ENCODE measurements around a stretch of chr11.

DNA sequence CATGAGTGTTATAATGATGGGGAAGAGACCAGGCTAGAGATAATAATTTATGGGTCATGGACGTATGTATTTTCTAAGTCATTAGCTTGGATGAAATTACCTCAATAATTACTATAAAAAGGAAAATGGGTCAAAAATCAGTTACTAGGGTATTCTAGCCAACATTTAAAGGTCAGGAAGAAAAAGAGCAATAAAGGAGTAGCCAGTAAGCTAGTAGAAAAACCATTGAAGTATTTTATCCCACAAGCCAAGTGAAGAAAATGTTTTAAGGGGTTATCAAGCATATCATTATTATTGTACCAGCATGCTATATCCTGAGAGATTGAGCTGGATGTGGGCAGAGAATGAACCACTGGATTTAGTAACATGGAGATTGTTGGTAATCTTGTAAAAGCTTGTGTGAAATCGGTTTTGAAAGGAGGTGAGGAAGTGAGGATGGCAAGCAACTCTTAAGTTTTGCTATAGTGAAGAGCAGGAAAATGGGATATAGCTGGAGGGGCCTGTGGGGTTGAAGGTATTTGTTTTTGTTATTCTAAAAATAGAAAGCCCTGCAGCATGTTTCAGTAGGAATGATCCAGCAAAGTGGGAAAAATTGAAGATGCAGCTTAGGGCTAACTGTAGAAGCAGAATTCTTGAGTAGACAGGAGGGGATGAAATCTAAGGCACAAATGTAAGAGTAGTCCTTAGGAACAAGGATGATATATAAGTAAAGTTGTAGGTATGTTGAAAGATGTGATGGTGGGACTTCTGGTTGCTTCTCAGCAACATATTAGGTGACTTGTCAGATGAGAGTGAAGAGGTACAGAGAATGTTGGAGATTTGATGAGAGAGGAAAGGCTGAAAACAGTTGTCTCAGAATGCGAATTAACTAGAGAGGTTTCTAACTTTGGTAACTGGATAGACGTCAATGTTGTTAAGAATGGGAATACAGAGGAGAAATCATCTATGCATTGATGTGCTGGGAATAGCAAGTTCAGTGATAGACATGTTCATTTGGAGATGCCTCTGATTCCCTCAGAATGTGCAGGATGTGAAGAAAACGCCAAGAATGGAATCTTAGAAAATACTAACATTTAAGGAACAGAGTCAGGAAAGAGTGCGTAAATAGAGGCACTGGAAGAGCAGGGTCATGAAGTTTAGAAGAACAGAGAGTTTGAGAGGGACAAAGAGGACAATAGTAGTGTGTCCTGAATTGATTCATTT lies 64.1 kb downstream of the TTC17 start:
- PRO-cap: no peak

GRCh38 chr11:43425592-43425916 lies 66.8 kb downstream of the TTC17 start:
- PRO-cap: unidirectional peak, minus-strand start at chr11:43425691

DNA sequence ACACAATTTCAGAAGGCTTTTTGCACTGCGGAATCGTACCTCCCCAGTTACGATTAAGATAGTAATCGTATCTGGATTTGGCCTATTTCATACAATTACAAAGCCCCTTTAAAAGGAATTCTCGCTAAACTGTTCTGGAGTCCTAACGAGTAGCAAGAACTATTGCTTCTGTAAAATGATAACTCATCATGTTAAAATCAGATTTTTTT lies 835 bp downstream of the HSD17B12 start:
- PRO-cap: no peak

DNA sequence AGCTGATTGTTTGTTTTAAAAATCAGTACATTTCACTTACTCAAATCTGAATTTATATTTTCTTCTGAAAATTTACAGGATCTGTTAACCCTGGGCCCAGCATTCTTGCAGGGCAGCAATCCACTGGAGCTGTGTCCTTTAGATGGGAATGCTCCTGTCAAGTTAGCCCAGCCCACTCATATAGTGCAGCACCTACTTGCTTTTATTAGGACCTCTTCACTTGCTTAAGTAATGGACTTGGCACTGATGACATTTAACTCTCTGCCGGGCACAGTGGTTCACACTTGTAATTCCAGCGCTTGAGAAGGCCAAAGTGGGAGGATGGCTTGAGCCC lies 89.6 kb downstream of the HSD17B12 start:
- PRO-cap: no peak

- PRO-cap: no peak
These were observed 90.3 kb upstream of the CD82 start for GRCh38 chr11:44475030-44475718.

- PRO-cap: no peak
These were observed 45.4 kb upstream of the CD82 start for GRCh38 chr11:44519972-44520604.

DNA sequence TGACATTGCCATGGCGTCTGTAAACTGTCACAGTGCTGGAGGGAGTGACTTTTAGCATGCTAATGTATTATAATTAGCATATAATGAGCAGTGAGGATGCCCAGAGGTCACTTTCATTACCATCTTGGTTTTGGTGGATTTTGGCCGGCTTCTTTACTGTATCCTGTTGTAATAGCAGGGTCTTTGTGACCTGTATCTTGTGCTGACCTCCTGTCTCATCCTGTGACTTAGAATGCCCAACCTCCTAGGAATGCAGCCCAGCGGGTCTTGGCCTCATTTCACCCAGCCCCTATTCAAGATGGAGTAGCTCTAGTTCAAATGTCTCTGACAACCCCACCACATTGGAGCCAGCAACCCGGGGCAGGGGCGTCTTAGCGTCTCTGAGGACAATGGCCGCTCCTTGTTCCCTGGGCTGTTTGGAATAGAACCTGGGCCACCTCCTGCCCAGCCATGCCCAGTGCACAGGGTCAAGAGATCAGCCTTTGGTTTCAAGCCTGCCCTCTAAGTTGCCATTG lies 34.8 kb upstream of the CD82 start:
- PRO-cap: no peak

DNA sequence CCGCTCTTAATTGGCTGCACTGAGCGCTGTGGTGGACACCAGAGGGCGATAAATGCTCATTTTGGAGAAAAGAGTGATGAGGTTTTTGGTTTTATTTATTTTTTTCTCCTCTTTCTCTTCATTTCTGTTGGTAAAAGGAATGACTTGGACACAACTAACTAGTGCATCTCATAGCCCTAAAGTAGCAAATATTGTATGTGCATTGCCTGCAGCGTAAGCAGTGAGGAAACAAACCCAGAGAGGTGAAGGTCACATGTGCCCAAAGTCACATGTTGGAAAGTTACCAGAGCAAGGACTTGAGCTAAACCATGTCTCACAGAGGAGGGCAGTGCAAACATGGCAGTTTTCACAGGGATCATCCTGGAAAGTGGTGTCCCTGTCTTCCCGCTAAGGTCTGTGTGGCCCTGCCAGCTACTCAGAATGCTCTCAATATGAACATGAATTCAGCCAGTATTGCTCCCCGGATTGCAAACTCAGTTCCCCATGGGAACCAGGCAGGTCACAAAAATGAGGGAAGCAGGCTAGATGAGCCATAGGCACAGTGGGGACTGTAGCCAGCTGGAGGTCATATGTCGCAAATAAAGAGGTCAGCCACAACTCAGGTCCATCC lies 8.6 kb upstream of the CD82 start:
- PRO-cap: no peak

GRCh38 chr11:44659625-44660278 lies 67.0 kb upstream of the TSPAN18 start:
- PRO-cap: no peak

DNA sequence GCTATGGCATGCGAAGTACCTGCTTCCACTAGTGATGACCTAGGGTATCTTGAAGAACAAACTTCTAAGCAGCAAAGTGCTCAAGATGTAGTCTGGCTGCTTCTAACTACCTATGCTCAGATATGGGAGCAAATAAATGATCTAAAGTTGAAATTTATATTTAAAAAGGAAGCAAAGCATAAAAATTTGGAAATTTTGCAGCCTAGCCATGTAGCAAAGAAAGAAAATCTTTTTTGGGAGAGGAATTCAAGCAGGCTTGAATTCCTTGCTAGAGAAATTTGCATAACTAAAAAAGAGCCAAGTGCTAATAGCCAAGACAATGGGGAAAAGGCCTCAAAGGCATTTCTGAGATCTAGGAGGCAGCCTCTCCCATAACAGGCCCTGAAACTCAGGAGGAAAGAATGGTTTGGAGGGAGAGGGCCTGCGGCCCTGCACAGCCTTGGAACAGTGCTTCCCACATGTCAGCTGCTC lies 55.7 kb upstream of the TSPAN18 start:
- PRO-cap: no peak

DNA sequence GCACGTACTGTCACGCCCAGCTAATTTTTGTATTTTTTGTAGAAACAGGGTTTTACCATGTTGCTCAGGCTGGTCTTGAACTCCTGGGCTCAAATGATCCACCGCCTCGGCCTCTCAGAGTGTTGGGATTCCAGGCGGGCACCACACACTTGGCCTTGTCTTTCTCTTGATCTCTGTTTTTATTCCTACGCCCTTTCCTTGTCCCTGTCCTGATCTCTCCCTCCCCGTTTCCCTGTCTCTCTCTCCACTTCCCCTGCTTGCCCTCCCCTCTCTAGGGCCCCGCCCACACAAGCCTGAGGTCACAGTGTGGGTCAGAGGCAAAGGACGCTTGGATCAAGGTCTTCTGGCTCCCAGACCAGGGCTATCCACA lies 38.5 kb downstream of the TP53I11 start:
- PRO-cap: no peak

GRCh38 chr11:45021594-45022449 lies 71.1 kb upstream of the TP53I11 start:
- PRO-cap: no peak

GRCh38 chr11:45048637-45049182 lies 97.7 kb upstream of the PRDM11 start:
- PRO-cap: no peak

DNA sequence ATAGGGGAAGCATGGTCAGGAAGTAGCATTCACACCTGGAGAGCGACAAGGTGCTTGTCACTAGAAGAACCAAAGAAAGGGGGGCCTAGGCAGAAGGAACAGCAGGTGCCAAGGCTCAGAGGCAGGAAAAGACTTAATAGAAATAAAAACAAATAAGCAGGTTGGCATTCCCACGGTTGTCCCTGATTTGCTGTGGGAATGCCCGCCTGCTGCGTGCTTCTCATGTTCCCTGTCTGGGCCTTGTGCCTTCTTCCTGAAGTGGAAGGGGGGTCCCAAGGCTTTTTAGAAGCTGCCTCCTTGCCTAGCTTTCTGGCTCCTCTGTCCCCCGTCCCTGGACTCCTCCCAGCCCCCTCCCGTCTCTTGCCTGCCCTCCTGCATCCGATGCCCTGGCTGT lies 54.7 kb upstream of the PRDM11 start:
- PRO-cap: no peak

- PRO-cap: no peak
These were observed 54.4 kb upstream of the PRDM11 start for GRCh38 chr11:45092114-45092434.

DNA sequence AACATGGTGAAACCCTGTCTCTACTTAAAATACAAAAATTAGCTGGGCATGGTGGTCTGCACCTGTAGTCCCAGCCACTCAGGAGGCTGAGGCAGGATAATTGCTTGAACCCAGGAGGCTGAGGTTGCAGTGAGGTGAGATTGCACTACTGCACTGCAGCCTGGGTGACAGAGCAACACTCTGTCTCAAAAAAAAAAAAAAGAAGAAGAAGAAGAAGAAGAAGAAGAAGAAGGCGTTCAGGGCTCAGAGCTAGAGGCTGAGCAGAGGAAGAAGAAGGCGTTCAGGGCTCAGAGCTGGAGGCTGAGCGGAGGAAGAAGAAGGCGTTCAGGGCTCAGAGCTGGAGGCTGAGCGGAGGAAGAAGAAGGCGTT lies 45.1 kb upstream of the PRDM11 start:
- PRO-cap: no peak

GRCh38 chr11:45182742-45183737 lies 36.6 kb downstream of the PRDM11 start:
- PRO-cap: no peak

GRCh38 chr11:45391290-45391777 lies 105.2 kb upstream of the SYT13 start:
- PRO-cap: no peak

DNA sequence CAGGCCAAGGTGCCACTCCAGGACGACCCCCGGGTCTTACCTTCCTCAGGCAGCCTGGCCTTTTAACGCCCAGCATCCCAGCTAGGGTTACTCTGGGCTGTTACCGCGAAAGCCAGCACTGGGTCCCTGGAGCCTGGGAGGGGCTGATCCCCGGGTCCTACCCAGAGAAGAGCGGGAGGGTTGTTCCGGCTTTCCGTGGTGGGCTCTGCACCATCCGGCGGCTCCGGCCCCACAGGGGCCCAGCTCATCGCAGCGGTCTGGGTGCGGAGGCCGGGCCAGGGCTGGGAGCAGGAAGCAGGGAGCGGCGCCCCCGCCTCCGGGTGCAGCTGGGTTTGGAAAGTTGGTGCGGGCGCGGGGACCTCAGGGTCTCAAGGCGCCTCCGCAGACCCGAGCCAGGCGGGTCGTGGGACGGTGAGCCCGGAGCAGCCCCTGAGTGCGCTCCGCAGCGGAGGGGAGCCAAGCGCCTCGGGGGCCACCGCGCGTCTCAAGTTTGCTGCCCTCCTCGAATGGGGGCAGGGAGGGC lies 922 bp downstream of the CHST1 start:
- PRO-cap: no peak

- PRO-cap: no peak
These were observed 5.8 kb upstream of the SLC35C1 start for GRCh38 chr11:45799039-45799666.